Keratinocyte (primary cell): ENCODE data around the gene BHLHE41.

DNA sequence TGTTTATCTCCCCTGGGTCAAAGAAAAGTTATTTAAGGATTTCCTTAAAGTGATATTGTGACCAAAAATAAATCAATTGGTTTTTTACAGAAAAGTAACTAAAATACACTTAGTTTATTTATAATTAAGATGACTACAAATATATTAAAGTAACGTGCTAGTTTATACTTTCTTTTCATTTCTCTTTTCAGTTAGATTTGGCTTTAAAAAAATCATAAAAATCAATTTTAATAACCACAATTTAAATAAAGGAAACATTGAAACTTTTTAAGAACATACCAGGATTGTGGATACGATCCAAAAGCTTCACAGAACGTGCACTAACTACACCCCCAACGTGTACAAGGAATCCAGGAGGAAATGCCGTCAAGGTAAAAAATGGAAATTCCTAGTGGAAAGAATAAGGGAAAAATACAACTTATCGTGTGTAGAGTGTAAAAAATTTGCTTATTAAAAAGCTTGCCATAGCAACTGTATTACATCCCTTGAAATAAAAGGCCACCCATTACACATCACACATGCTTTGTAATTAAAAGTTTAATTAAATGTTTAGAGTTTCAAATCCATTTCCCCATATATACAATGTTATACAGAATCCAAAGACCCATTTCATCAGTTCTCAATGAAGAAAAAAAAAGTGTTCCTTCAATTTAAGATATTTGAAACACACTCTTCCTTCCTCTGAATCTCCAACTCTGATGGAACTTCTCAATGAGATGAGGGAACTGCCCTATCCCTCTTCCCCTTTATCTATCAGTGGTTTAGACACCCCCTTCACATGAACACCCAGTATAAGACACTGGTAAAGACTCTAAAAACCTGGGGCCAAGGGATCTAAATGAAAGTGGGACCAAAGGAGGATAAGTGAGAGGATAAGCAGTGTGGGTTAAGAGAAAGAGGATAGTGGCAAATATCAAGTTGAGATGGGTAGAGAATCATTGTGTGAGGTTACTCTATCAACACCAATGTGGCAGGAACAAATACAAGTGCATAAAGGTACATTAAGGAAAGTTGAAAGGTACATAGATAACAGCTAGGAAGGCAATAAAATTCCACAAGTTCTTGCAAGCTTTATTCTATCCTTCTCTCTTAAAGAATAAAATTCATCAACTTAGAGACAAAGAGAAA is 37.5 kb downstream of the C2CD5 start:
CAGE:
- cytosol, long polyA minus RNA = no peak
- cytosol, long polyA plus RNA = no peak
- long polyA plus RNA = no peak
- nucleus, long polyA minus RNA = no peak
- nucleus, long polyA plus RNA = no peak

CAGE:
- cytosol, long polyA minus RNA = no peak
- cytosol, long polyA plus RNA = no peak
- long polyA plus RNA = no peak
- nucleus, long polyA minus RNA = no peak
- nucleus, long polyA plus RNA = no peak
Measured at GRCh38 chr12:22541404-22542357, 2.7 kb downstream of the C2CD5 start.

DNA sequence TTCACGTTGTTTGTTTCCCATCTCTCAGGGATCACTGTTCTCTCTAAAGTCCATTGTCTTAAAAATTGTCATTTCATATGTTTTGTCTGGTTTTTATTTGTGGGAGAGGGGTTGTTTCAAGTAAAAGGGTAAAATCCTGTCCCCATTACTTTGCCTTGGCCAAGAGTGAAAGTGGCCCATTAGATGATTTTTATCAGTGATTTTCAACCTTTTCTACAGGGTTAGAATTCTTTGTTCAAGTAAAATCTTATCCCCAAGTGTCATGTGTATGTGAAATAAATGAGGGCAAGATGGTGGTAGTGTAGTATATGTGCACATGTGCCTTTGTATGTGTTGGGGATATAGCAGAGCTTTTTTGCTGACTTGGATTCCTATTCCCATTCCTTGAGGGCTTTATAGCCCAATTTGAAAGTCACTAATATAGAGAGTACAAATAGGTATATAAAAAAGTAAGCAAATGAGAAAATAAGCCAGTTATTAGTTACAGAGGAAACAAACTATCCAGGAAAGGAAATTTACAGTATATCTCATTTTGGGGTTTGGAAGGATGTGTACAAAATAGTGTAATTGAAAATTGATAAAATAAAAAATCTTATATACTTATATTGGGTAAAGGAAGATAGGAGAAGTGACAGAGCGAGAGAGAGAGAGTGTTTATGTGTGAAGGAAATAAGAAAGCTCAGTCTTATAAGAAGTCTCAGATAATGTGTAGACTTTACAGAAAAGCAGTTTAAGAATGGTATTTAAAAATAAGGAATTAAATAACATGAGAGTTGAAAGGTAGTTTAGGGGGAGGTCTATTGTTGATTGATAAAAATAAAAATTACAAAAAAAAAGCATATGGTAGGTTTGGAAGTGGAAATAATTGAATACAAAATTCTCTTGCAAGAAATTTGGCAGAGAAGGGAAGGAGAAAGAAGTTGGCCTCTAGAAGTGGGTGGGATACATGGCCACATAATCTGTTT is 12.5 kb downstream of the ETNK1 start:
CAGE:
- cytosol, long polyA minus RNA = no peak
- cytosol, long polyA plus RNA = no peak
- long polyA plus RNA = no peak
- nucleus, long polyA minus RNA = no peak
- nucleus, long polyA plus RNA = no peak

DNA sequence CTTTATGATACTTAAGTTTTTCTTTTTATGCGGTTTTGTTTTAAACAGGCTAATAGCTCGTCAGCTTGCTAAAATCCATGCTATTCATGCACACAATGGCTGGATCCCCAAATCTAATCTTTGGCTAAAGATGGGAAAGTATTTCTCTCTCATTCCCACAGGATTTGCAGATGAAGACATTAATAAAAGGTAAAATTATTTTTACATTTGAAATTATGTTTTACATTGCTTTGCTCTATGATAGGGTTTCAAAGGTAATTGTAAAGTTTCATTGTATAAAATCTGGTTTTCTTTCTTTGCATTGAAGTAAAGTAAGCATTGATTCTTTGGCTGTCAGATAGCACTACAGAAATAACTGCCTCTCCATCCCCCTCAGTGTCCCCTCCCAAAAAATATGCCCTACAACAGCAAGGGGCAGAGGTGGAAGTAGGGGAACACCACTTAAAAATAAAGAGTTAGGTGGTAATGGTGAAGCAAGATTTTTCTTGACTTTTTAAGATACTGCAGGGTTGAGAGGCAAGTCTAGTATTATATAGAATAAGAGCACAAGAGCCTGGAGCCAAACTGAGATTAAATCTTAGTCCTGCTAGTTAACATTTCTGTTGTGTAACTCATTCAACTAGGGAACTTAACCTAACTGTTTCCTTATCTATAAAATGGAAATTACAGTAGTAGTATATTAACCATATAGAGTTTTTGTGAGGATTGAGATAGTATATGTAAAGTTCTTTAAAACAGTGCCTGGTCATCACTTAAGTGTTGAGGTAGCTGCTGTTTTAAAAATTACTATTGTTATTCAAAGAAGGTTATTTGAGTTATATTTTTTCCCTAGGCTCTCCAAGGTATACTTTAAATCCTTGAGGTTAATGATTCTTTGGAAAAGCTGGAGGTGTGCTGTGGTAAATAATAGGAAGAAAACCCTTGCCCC is 34.3 kb downstream of the ETNK1 start:
CAGE:
- cytosol, long polyA minus RNA = no peak
- cytosol, long polyA plus RNA = no peak
- long polyA plus RNA = no peak
- nucleus, long polyA minus RNA = no peak
- nucleus, long polyA plus RNA = no peak

DNA sequence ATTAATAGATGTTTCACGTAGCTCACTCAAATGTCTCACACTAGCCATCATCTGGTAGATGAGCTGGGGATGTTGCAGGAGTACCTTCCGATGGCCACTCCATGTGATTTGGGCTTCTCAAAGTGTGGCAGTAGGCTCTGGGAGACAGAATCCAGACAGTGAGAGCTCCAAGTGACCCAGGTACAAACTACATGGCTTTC is 598.0 kb downstream of the ETNK1 start:
CAGE:
- cytosol, long polyA minus RNA = no peak
- cytosol, long polyA plus RNA = no peak
- long polyA plus RNA = no peak
- nucleus, long polyA minus RNA = no peak
- nucleus, long polyA plus RNA = no peak

DNA sequence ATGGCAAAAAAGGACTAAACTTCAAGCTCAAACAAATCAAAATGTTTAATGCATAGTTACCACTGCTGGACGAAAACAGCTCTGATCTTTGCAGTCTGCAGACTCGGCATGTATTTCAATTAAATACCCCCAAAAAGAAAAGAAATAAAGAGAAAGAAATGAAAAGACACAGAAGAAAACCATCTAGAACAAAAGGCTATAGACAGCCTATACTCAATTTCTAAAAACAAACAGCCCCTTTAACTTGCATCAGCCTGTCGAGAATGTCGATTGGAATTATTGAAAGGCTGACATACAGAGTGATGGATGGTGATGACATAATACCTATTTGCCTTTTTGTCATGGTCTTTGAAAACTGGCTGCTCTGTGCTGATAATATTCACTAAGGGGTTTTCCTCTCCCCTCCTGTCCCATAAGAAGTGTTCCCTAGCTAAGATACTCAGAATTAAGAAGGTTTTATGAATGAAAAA is 393.7 kb downstream of the SOX5 start:
CAGE:
- cytosol, long polyA minus RNA = no peak
- cytosol, long polyA plus RNA = no peak
- long polyA plus RNA = no peak
- nucleus, long polyA minus RNA = no peak
- nucleus, long polyA plus RNA = no peak

DNA sequence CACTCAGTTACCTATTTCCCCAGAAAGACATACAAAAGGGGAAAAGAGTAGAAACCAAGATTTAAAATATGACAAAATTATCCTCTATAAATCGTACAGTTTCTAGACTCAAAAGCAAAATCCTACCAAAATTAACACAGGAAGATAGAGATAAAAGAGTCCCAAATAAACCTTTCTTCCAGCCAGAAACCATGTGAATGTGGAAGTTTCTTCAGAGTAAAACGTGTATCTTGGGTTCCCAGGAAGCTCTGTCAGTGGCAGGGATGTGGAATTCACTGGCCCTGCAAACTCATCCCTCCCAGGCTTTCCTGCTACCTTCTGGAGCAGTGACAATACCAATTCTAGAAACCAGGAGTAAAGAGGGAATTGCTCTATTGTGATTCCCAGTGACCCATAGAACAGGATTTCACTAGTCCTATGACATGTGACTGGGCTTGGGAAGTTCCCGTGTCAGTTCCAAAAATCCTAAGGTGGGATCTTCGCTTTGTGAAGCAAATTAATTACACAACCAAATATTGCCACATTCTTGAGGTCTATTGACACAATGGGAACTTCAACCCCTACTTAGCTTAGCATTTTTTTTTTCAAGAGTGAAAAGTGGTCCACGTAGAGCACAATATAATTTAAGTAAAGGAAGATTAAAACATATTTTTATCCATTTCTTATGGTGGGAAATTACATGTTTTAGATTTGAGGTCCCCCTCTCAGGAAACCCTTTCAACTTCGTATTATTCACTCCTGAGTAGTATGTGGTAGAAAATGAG is 88.7 kb upstream of the SOX5 start:
CAGE:
- cytosol, long polyA minus RNA = no peak
- cytosol, long polyA plus RNA = no peak
- long polyA plus RNA = no peak
- nucleus, long polyA minus RNA = no peak
- nucleus, long polyA plus RNA = no peak

DNA sequence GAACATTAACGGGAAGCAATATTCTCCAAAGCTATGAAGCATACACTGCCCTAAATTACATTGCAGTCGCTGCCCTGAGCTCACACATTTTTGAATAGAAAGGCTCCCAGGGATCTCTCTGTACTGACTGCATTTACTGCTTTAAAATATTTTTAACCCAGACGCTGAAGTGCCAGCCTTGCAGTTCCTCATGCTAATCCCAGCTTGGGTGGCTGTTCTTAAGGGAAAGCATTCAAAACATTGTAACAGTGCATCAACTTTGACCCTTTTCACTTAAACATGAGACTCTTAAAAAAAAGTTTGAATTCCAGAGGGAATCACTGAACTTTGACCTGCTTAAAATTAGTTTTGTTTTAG is 410.9 kb downstream of the BCAT1 start:
CAGE:
- cytosol, long polyA minus RNA = no peak
- cytosol, long polyA plus RNA = no peak
- long polyA plus RNA = no peak
- nucleus, long polyA minus RNA = no peak
- nucleus, long polyA plus RNA = no peak

DNA sequence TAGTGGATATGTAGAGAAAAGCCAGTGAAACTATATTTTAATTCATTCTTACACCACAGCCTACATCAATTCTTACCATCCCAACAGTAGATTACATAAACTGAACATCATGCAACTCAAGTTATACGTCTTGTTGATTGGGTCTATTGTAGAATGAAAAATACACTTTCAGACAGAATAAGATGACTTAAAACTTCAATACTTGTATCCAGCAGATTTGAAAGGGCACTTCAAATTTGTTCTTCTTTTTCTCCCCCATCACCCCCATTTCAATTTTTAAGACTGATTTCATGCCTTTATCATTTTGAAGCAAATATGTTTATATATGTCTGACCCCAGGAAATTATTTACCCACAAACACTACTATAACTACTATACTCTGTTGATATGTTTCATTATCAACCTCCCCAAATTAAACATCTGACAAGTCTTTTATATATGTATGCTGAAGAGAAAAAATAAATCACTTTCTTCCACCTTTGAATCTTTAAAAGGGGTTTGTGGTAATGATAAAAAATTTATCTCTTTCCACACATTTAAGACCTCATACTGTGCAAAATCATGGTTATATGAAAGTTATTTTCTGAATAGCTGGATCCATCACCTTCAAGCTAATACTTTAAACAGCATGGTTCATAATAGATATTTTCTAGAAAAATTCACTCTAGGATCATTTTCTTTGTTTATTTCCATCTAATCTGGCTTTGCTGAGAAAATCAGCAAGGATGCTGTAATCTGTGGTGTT is 135.9 kb downstream of the BCAT1 start:
CAGE:
- cytosol, long polyA minus RNA = start-site peak on the minus strand centred at position 506 of the sequence, 65 bp wide, 19 reads
- cytosol, long polyA plus RNA = no peak
- long polyA plus RNA = no peak
- nucleus, long polyA minus RNA = no peak
- nucleus, long polyA plus RNA = no peak

DNA sequence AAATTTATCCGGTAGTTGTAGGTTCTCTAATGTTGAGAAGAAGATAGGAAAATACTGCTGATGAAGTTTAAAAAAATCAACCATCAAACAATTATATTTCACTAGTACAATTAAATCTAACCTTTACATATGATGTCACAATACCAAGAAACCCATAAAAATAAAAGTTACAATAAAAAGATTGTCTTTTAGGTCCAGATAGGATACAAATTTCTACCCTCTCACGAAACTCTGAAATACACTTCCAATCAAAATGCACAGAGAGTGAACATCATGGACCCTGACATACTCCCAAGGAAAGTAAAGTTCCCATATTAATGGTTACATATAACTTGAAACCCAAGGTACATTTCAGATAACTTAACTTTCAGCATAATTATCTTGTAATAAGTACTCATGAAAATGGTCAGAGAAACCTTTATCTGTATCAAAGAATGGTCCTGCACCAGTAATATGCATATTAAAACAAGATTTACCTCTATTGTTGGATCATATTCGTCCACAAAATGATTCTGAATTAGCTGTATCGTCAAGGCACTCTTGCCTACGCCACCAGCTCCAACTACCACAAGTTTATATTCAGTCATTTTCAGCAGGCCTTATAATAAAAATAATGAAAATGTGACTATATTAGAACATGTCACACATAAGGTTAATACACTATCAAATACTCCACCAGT is 5.8 kb downstream of the KRAS start:
CAGE:
- cytosol, long polyA minus RNA = no peak
- cytosol, long polyA plus RNA = no peak
- long polyA plus RNA = no peak
- nucleus, long polyA minus RNA = no peak
- nucleus, long polyA plus RNA = no peak

DNA sequence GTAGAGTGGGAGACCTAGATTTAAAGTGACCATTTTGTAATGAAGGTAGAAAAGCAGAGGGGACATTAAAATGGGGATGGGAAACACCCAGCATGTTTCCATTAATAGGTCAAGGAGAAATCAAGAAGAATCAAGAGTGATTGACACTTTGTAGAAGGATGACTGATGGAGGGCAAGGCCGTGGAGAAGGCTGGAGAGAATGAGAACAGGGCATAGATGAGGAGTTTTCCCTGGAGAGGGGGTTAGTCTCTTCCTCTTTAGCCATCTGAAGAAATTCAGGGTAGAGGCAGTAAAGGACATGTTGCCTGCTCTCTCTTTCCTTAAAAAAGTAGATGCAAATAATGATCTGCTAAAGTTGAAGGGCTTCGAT is 71.9 kb upstream of the KRAS start:
CAGE:
- cytosol, long polyA minus RNA = no peak
- cytosol, long polyA plus RNA = no peak
- long polyA plus RNA = no peak
- nucleus, long polyA minus RNA = no peak
- nucleus, long polyA plus RNA = no peak

CAGE:
- cytosol, long polyA minus RNA = no peak
- cytosol, long polyA plus RNA = no peak
- long polyA plus RNA = no peak
- nucleus, long polyA minus RNA = no peak
- nucleus, long polyA plus RNA = no peak
Measured at GRCh38 chr12:25347639-25348037, 96.9 kb upstream of the KRAS start.

DNA sequence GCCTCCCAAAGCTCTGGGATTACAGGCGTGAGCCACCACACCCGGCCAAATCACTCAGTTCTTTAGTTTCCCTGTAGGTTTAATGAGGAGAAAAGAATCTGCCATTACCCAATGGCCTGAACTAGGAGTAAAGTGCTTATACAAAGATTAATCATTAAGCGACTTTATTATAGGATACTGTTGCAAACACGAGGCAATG is 133.4 kb upstream of the KRAS start:
CAGE:
- cytosol, long polyA minus RNA = no peak
- cytosol, long polyA plus RNA = no peak
- long polyA plus RNA = no peak
- nucleus, long polyA minus RNA = no peak
- nucleus, long polyA plus RNA = no peak

DNA sequence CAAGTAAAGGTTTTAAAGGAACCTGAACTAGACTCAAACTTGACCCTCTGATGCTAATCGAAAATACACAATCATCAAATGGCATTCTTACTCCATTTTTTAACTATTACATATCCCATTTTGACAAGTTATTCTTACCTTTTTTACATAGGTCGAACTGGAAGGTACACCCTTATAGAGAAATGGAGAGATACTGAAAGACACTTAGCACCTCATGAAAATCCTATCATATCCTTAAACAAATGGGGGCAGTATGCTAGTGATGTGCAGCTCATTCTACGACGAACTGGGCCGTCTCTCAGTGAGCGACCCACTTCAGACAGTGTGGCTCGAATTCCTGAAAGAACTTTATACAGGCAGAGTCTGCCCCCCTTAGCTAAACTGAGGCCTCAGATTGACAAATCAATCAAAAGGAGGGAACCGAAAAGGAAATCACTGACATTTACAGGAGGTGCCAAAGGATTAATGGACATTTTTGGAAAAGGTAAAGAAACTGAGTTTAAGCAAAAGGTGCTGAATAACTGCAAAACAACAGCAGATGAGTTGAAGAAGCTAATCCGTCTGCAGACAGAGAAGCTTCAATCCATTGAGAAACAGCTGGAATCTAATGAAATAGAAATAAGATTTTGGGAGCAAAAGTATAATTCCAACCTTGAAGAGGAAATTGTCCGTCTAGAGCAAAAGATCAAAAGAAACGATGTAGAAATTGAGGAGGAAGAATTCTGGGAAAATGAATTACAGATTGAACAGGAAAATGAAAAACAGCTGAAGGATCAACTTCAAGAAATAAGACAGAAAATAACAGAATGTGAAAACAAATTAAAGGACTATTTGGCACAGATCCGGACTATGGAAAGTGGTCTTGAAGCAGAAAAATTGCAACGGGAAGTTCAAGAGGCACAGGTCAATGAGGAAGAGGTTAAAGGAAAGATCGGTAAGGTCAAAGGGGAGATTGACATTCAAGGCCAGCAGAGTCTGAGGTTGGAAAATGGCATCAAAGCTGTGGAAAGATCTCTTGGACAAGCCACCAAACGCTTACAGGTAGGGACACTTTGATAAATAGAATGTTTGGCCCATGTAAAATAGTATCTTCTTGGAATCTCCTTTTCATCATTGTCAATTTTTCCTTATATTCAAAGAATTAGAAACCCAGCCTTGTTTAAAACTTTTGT is 60.1 kb downstream of the BHLHE41 start:
CAGE:
- cytosol, long polyA minus RNA = start-site peak on the plus strand centred at position 405 of the sequence, 50 bp wide, 24 reads; start-site peak on the plus strand centred at position 648 of the sequence, 66 bp wide, 9 reads
- cytosol, long polyA plus RNA = no peak
- long polyA plus RNA = no peak
- nucleus, long polyA minus RNA = start-site peak on the minus strand centred at position 690 of the sequence, 49 bp wide, 7 reads
- nucleus, long polyA plus RNA = no peak

DNA sequence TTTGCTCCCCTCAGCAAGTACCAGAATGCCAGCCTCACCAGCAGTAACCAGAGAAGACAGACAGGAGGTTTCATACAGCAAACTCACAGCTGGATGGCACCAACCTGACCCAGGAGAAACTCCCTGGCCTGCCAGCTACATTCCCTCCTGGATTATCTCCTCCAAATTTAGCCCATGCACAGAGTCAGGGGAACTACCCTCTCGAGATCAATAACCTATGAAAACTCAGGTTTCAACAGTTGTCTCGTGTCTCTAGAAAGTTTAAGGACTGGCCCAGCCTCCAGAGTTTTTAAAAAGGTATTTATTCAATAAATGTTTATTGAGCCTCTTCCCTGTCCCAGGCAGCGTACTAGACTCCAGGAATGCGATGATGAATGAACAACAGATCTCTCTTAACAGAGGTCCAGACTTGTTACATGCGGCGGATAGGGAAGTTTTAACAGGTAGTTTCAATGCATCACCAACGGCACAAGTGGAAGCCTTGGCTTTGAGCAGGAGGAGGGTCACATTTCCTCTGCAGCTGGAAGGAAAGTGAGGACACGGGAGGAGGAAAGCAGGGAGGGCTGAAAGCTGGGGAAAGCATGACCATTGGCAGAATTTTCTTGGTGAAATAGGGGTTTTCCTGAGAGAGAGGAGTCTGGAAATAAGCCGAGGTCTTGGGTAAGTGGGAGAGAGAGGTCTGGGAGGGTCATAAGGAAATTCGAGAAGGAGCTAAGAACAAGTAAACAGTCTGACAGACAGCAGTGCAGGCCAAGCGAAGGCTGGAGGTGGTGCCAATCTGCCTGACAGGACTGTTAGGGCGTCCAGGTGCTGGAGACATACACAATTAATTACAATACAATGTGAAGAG is 15.6 kb downstream of the BHLHE41 start:
CAGE:
- cytosol, long polyA minus RNA = no peak
- cytosol, long polyA plus RNA = no peak
- long polyA plus RNA = no peak
- nucleus, long polyA minus RNA = no peak
- nucleus, long polyA plus RNA = no peak

CAGE:
- cytosol, long polyA minus RNA = no peak
- cytosol, long polyA plus RNA = no peak
- long polyA plus RNA = no peak
- nucleus, long polyA minus RNA = start-site peak on the plus strand at chr12:26121991-26122034, 7 reads
- nucleus, long polyA plus RNA = start-site peak on the plus strand at chr12:26121954-26122070, 12 and 15 reads in 2 replicates
Measured at GRCh38 chr12:26121784-26122616, 2.8 kb downstream of the BHLHE41 start.

CAGE:
- cytosol, long polyA minus RNA = no peak
- cytosol, long polyA plus RNA = start-site peak on the minus strand at chr12:26124889-26125132, 52 and 40 reads in 2 replicates
- long polyA plus RNA = start-site peak on the minus strand at chr12:26124875-26125088, 54 and 142 reads in 2 replicates
- nucleus, long polyA minus RNA = start-site peak on the minus strand at chr12:26124889-26124925, 17 reads; start-site peak on the minus strand at chr12:26125017-26125037, 24 reads
- nucleus, long polyA plus RNA = start-site peak on the minus strand at chr12:26124891-26125137, 36 and 200 reads in 2 replicates
Measured at GRCh38 chr12:26124836-26125775, at the start of gene BHLHE41. BHLHE41 (minus strand) TSS chr12:26125037.

CAGE:
- cytosol, long polyA minus RNA = no peak
- cytosol, long polyA plus RNA = no peak
- long polyA plus RNA = no peak
- nucleus, long polyA minus RNA = no peak
- nucleus, long polyA plus RNA = no peak
Measured at GRCh38 chr12:26130686-26131191, 5.9 kb upstream of the BHLHE41 start.

DNA sequence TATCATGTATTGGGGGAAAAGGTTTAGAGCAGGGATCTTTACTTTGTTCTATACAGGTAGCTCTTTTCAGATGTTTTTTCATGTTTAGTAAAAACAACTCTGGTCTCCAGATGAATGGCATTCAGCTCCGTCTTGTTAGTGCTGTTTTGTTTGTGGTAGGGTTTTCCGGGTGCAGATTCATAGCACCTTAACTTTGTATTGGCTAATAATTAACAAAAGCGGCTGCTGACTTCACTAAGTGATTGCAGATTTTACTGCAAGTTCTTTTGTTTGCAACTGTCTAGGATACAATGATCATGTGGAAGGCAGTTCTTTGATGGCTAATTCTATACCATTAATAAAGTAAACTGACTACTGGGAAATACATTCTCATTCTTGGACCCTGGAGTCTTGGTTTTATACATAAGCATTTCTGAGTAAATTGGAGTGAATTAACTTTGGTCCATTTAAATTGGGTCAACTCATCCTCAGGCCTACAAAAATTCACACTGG is 32.2 kb upstream of the BHLHE41 start:
CAGE:
- cytosol, long polyA minus RNA = no peak
- cytosol, long polyA plus RNA = no peak
- long polyA plus RNA = no peak
- nucleus, long polyA minus RNA = no peak
- nucleus, long polyA plus RNA = no peak

DNA sequence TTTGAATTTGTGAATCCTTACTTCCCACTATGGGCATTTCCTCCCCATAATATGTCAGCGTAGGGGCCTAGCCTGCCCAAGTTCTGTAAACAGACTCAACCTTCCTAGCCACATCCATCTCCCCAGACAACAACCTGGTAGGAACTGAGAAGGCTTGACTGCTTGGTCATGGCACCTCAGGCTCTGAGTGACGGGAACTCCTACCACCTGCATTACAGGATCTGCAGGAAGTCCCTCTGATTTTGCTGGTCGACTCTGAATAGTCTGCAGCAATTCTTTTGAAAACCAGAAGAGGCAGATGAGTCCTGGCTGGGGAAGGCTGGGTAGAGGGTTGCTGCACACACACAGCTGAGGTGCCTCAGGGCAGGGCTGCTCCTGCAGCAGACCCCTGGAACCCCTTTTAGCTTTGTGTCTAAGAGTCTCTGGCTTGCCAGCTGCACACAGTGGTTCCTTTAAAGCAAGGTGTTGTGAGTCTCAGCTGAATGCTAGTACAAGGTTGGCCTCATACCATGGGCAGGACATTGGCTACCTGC is 33.6 kb upstream of the BHLHE41 start:
CAGE:
- cytosol, long polyA minus RNA = no peak
- cytosol, long polyA plus RNA = no peak
- long polyA plus RNA = no peak
- nucleus, long polyA minus RNA = no peak
- nucleus, long polyA plus RNA = no peak